AG04449 (cell line): ENCODE results near the genes PRG3, SLC43A3, OR5B3 and GLYAT.

GRCh38 chr11:57321678-57322141 lies 3.0 kb downstream of the TNKS1BP1 start:
- RRBS: no CpG with 5 or more reads among the region's 4 CpGs

DNA sequence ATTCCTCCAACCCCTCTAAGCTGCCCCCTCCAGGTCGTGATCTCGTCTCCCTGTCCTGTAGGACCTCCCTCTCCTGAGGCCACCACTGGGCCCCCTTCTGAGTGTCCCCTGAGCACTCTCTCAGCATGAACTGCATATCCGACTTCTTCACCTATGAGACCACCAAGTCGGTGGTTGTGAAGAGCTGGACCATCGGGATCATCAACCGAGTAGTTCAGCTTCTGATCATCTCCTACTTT lies 193 bp downstream of the P2RX3 start:
- RRBS: no CpG with 5 or more reads among the region's 6 CpGs

- RRBS: no CpG with 5 or more reads among the region's 4 CpGs
Measured at GRCh38 chr11:57380858-57381460, at the start of gene PRG3. TSS of gene PRG3 (minus strand) at chr11:57381150.

GRCh38 chr11:57426369-57427336 lies at the start of gene SLC43A3:
TSS of gene SLC43A3 (minus strand) at chr11:57427121.
- RRBS: 4% methylated on average over 9 of the region's 52 CpGs

DNA sequence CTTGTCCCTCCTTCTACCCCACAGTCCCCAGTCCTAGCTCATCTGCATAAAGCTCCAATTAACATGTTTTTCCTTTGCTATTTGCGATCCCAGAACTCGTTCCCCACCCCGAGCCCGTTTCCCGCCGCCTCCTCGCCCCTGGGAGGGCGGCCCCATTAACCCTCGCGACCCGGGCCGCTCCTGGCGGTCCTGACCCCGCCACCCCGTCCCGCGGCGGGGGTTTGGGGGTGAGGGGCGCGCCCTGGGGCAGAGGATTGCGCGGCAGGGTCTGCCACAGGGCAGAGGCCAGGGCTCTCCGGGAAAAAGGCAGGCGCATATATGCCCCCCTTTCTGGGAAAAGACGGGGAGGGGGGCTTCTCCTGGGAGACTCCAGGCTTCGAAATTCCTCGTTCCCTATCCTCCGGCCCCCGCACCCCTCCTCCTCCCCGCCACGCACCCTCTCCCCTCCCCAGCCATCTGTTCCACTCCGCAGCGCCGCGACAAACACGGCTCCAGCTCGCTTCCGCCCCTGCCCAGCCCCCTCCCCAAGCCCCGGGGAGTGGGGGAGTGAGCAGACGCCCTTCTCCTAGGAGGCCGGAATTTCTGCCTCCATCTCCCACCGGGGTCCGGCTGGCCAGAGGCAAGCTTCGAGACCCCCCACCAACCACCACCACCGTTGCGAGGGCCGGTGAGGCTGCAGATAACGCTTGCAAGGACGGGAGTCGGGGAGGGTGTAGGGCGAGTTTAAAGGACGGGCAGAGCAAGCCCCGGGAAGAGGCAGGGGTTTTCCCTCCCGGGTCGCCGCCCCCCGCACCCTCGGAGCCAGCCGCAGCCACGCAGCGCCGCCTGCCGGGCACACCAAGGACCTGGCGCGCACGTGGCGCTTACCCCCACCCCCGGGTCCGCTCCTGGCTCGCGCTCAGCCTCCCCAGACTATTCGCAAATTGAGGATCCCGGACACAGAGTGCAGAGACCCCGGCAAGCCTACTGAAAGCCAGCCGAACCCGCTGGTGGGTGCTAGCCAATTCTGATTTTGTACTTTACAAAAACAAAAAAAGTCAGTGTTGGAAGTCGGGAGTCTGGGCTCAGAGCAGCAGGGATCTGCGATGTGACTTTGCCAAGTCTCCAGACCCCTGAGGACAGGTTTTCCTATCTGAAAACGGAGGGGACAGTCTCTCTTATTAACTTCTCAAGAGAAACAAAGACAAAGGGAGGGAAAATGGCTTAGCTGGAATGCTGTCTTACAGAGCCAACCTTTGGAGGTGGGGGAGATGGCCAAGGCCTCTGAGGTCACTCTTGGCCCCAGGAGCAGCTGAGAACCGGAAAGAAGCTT lies 22.5 kb downstream of the RTN4RL2 start:
- RRBS: 3% methylated on average over 37 of the region's 80 CpGs

GRCh38 chr11:57569271-57569871 lies 1.9 kb upstream of the UBE2L6 start:
- RRBS: no CpG with 5 or more reads among the region's 10 CpGs

DNA sequence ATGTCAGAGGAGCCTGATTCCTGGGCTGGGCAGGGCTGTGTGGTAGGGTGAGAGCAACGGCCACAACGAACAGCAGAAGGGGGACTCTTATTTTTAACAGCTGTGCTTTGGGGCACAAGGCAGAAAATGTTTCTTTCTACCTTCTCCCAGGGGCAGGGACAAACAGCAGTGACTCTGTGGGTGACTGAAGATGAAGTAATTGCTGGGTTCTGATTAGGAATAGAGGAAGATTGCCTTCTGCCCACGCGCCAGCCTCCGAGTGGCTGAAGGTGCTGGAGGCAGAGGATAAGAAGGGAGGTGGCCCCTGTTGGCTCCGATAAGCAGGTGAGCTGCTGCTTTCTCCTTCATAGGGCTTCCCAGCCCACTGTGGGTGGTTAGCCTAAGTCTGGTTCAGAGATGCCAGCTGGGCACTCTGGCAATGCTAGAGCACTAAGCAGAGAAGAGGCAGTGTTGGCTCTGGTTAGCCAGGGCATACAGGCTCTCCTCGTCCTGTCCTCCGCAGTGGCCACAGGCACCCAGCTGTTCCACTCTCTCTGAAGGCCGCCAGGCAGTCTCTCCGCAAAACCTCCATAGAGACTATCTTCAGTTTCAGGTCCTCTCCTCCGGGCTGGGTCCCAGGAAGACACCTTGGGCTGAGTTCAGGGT lies 1.5 kb downstream of the YPEL4 start:
- RRBS: 8% methylated on average over 1 of the region's 11 CpGs

GRCh38 chr11:57735620-57736322 lies 5.5 kb upstream of the SELENOH start:
- RRBS: no CpG with 5 or more reads among the region's 3 CpGs

DNA sequence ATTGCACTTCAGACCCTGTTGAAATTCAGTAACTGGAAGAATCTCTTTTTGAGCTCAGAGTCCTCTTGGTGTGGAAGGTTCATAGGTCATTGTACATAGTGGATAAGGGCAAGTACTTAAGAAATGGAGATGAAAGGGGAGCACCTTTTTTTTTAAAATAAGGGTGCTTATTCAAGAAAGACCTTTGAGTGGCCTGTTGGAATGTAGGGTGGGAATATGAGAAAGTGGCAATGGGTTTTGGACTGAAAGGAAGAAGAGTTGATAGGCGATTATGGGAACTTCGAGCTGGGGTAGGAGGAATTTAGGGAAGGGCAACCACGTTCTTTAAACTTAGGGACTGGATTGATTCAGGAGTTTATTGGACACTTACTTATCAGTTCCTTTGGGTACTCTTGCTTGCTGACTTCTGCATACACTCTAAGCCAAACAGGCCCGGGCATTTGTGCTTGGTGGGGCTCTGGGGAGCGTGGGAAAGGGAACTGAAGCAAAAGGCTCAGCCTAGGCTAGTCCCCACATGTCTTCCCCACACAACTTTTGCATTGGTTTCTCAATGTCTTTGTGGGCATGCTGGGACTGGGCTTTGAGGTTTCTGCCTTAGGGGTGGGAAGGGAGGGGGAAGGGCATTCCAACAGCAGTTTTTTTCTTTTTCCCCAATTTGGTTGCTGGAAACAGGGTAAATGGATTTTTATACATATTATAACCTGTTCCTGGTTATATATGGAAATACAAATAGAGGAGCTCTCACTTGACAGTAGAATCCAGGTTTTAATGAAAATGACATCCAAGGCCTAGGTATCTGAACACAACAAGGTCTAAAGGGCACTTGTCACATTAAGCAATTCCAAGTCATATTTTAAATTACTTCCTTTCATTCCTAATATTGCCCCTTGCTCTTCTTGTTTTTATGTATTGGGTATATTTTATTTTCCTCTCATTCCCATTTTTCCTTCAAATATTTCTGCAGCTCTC lies 26.8 kb downstream of the CTNND1 start:
- RRBS: no CpG with 5 or more reads among the region's 5 CpGs

GRCh38 chr11:57820986-57821578 lies 59.5 kb downstream of the CTNND1 start:
- RRBS: no CpG with 5 or more reads among the region's 2 CpGs

- RRBS: no CpG with 5 or more reads among the region's 7 CpGs
Measured at GRCh38 chr11:57822123-57822585, 60.6 kb downstream of the CTNND1 start.

GRCh38 chr11:57901785-57902603 lies 121.7 kb upstream of the OR9Q1 start:
- RRBS: no CpG with 5 or more reads among the region's 8 CpGs

DNA sequence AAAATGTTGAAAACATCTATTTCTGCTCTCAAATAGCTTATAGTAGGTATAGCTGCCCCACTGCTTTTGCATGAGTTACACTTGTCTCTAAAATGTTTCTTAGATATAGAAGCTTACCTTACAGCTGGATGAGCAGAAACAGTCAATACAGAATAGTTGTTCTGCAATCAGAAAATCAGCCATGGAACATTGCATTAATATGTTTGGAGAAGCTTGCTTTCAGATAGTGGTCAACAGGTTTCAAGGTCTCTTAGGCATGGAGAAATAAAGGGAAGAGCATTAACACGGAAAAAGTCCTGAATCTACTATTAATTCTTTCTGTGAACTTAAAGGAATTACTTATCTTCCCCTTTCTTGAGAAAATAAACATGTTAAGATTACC lies at the start of gene OR5B3:
Gene OR5B3, minus strand, starts transcription at position 191 of the 382 bp plus-strand sequence.
- RRBS: no CpG with 5 or more reads among the region's 1 CpG

DNA sequence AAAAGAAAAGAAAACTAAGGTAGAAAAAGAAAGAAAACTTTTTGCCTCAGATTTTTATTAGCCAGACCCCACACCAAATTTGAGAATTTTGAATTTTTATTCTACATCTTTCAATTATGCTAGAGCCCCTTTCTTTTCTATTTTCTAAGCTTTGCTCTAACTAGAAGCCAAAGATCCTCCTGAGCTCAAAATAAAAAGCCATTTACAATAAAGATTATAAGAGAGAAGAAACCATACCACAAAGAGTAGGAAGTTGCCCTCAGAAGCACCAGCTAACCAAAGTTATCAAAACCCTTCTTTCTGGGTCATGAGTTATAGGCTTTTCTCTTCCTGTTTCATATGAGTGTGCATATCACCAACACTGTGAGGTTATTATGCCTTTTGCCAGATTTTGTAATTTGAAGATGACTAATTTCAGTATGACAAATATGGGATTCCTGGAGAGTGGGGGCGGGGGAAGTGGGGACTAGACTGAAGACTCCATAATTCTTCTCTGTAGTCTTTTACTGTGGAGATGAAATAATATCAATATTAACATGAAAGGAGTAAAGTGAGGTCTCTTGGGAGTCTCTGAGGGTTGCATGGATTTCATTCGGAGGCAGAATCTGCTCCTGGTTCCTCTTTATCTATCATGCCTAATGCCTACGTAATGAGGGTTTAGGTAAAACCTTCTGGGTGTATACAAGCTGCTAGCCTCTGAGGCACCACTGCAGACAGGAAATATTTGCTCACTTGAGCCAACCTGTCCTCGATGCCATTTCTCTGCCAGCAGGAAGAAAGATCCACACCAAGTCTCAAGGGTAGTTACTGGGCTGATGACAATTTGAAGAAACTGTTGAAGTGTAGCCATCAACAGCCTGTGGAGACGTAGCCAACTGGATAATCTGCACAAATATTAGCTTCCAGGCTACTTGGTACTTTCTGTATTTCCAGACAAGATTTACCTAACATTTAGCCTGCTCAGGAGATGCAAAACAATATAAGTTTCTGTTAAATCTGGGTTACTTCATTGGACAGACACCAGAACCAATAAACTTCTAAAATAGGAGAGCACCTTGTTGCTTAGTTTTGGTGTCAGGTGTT lies 2.0 kb downstream of the LPXN start:
- RRBS: no CpG with 5 or more reads among the region's 5 CpGs

DNA sequence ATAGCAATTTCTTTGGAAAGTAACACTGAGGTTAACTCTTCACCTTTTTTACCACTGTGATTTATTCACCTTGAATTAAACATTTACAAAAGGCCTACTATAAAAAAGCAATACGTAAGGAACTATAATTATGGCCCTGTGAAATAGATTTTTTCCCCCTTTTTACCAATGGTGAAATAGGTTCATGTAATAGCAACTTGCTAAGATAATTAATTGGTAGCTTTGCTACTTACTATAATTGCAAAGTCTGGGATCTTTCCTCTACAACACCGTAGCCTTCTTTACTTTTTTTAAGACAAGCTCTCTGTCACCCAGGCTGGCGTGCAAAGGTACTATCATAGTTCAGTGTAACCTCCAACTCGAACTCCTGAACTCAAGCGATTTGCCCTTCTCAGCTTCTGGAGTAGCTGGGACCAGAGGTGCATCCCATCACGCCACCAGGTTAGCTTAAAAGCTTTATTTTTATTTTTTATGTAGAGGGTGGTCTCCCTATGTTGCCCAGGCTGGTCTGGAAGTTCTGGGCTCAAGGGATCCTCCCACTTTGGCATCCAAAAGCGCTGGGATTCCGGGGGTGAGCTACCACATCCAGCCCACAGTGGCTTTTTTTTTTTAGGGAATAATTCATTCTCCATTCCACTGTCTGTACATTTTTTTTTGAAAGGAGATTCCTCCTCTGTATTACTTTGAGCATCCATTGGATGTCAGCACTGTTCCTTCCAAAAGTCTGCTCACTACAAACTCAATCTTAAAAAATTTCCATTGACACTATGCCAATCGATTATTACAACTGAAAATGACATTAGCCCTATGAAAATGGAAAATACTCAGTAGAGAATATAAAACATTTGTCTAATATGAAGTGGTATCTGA lies 1.1 kb upstream of the LPXN start:
- RRBS: no CpG with 5 or more reads among the region's 9 CpGs

- RRBS: no CpG with 5 or more reads among the region's 3 CpGs
Measured at GRCh38 chr11:58641363-58641755, 18.9 kb downstream of the CNTF start.

GRCh38 chr11:58727054-58727683 lies 4.6 kb downstream of the GLYAT start:
- RRBS: no CpG with 5 or more reads among the region's 2 CpGs

- RRBS: no CpG with 5 or more reads among the region's 4 CpGs
Measured at GRCh38 chr11:58731784-58732288, at the start of gene GLYAT. TSS of gene GLYAT (minus strand) at chr11:58731943.

DNA sequence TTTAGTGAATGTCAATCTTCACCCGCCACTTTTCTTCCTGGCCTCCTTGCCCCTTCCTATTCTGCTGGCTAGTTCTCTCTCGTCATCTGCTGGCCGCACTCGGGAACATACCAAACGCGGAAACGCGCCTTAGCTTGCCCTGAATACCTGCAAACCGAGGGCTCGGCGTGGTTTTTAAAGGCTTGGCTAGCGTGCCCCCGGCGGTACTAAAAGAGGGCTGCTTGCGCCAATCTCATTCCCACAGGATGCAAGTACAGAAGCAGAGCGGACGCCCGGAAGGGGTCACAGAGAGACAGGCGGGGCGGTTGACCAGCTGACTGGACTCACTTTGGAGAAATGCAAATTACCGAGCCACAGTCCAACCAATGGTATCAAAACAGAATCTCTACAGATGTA lies 24.5 kb downstream of the GLYATL1 start:
- RRBS: 12% methylated on average over 6 of the region's 21 CpGs

- RRBS: 42% methylated on average over 6 of the region's 34 CpGs
Measured at GRCh38 chr11:59062940-59063457, 23.1 kb upstream of the GLYATL1B start.